Epithelial cell of esophagus (primary cell): ENCODE data around the genes URAD and UBE2L5.

DNA sequence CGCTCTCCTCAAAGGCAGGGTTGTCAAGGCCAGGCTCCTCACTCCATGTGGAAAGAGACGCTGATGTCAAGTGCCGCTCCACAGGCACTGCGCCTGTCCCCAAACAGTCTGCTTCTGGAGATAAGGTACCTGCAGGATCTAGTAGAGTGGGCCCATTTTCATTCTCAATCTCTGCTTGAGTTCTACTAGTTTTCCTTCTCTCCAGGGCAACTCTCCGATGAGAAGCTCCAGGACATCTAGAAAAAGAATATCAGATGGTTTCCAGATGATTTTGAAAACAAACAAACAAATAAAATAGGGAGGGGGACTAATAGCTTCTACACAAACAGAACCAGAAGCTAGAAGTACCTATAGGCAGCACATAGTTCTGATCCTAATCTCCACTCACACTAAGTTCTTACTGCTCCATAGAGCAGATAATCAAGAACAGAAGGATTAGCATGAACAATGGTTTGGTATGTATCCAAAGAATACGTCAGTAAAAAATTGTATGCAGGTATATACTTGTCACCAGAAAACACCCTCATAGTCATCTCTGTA, 51.2 kb downstream of the LNX2 start:
- RRBS: no CpG with 5 or more reads among the region's 6 CpGs

DNA sequence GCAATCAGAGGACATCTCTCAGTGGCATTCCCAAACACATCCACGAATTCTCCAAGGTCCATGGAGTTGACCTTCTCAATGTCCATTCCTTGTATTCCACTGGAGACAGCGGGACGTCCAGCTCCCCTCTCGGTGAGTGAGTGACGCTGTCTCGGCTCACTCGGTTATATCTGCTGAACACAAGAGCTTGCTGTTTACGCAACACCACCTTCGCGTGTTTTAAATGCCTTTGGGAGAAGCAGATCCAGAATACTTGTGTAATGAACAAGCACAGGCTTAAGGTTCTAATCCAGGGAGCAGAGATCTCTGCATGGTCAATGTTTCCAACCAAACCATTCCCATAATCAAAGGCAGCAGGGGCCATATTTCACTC, at the start of gene URAD:
URAD (minus strand) TSS at position 142 of the 373 bp plus-strand sequence.
- RRBS: no CpG with 5 or more reads among the region's 10 CpGs

DNA sequence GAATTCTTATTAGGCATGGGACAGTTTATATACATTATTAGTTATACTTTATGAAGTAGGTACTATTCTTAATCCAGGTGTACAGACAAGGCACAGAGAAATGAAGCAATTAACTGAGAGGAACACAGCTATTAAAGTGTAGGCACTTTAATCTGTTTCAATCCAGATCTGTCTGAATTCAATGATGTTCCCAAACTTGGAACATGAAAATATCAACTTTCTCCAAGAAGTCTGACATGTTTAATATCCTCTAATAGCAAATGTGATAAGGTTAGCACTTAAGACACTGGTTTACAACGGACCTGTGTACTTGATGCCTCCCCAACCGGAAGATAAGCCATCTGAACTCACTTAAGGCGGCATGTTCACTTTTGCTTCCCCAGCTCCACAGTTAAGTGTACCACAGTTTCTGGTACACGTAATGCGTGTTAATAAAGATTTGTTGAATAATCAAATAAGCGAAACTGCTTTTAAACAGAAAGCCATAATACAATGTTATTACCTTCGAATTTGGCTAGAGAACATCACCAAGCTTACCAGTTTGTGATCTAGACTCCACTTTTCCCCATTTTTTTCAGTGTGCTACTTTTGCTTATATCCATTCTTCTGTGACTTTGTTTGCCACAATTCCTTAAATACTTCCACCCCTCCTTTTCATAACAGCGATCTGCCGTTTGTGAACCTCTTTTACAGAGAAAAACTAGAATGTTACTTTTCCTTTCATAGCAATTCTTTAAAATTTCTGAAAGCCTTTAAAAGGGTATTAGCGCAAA, 1.4 kb upstream of the PAN3 start:
- RRBS: no CpG with 5 or more reads among the region's 10 CpGs

DNA sequence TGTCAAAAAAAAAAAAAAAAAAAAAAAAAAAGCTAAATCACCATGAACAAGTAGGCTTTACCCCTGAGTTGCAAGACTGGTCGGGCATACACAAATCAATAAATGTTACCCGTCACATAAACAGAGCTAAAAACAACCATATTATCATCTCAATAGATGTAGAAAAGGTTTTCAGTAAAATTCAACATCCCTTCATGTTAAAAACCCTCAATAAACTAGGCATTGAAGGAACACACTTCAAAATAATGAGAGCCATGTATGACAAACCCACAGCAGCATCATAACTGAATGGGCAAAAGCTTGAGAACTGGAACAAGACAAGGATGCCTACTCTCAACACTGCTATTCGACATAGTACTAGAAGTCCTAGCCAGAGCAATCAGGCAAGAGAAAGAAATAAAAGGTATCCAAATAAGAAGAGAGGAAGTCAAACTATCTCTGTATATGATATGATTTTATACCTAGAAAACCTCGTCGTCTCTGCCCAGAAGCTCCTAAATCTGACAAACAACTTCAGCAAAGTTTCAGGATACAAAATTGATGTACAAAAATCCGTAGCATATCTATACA, 18.7 kb downstream of the PAN3 start:
- RRBS: no CpG with 5 or more reads among the region's 6 CpGs

DNA sequence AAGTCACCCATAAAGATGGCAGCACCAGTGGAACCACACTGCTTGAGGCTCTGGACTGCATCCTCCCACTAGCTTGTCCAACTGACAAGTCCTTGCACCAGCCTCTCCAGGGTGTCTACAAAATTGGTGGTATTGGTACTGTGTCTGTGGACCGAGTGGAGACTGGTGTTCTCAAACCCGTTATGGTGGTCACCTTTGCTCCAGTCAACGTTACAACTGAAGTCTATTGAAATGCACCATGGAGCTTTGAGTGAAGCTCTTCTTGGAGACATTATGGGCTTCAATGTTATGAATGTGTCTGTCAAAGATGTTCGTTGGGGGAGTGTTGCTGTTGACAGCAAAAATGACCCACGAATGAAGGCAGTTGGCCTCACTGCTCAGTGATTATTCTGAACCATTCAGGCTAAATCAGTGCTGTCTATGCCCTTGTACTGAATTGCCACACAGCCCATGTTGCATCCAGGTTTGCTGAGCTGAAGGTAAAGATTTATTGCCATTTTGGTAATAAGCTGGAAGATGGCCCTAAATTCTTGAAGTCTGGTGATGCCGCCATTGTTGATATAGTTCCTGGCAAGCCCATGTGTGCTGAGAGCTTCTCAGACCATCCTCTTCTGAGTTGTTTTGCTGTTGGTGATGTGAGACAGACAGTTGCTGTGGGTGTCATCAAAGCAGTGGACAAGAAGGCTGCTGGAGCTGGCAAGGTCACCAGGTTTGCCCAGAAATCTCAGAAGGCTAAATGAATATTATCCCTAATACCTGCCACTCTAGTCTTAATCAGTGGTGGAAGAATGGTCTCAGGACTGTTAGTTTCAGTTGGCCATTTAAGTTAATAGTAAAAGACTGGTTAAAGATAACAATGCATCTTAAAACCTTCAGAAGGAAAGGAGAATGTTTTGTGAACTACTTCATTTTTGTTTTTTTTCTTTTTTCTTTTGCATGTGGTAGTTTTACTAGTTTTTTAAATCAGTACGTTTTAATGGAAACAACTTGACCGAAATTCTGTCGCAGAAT, 77.1 kb downstream of the PAN3 start:
- RRBS: no CpG with 5 or more reads among the region's 9 CpGs

GRCh38 chr13:28467991-28468332, 27.0 kb downstream of the FLT1 start:
- RRBS: no CpG with 5 or more reads among the region's 5 CpGs

DNA sequence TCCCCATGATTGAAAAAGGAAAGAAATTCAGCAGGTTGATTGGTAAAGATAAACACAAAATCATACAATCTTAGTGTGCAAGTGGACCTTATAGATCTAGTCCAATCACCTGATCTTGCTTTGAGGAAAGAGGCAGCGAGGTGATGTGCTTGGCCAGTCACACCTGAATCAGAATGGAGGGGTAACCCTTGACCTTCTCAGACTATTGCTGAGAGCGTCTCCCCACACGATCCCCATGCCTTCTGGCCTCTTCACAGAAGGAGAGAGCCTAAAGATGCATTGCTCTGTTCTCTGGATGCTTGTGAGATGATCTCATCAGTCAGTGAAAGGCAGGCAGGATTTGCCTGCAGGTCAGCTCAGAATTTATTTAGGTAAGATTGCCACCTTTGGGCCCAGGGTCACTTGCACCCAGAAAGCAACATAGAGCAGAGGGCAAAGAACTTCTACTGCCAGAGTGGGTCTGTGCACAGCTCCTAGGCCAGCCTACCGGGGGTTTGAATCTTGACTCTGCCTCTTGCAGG, 8.2 kb upstream of the FLT1 start:
- RRBS: no CpG with 5 or more reads among the region's 4 CpGs

GRCh38 chr13:28741185-28741513, 22.4 kb upstream of the SLC46A3 start:
- RRBS: no CpG with 5 or more reads among the region's 1 CpG

- RRBS: no CpG with 5 or more reads among the region's 4 CpGs
These were observed 305.0 kb downstream of the MTUS2 start for GRCh38 chr13:29125023-29125588.

GRCh38 chr13:29685209-29685813, 89.8 kb upstream of the SLC7A1 start:
- RRBS: no CpG with 5 or more reads among the region's 7 CpGs

GRCh38 chr13:29920187-29920739, 69.8 kb upstream of the UBL3 start:
- RRBS: no CpG with 5 or more reads among the region's 5 CpGs

DNA sequence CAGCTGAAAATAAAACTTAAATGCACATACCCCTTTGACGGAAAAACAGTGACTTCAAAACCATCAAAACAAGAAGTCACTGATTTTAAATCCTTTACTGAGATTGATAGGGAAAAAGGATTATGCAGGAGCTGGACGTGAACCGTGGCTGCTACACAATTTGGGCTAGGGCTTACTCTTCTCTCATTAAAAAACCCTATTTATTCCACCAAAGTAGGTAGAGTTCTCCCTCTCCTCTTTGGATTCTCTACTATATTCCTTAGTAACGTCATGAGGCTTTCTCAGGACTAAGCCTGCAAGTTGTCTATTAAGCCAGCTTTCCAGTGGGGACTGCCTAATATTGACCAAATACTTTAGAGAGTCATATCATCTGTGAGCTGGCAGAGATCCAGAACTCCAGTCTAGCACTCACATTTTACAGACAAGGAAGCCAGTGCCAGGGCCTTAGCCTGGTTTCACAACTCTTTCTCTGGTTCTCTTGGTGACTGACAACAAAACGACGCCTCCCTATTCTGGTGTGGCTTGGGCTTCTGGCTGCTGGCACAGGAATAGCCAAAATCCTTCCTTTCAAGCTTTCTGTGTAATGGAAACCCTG, 74.9 kb upstream of the UBL3 start:
- RRBS: no CpG with 5 or more reads among the region's 6 CpGs

DNA sequence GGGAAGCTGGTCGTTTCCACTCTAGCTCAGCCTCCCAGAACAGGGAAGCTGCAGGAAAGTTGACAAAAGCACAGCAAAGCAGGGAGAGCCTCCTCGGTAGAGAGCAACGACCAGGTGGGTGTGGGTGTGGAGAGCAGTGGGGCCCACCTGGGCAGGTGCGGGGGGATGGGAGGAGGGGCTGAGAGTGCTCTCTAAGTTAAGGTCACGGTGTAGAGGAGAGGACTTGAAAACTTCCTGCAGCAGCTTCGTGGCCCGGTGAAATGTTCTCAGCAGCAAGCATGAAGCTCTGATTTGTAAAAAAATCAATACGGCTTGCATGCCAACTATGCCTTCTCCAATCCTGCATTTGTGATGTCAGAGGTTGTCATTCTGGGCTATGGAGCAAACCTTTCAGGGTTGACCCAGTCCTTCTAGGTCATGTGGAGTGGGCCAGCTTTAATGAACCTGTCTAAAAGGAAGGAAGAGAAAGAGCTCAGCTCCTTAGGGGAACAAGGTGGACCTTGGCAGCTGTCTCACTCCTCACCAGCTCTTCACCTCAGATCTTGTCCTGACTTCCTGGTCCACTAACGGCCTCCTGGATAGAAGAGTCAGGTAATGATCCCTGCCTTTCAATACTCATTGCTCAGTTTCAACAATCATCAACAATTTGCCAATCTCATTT, 85.8 kb upstream of the UBL3 start:
- RRBS: no CpG with 5 or more reads among the region's 9 CpGs

GRCh38 chr13:29958273-29959029, 108.0 kb upstream of the UBL3 start:
- RRBS: no CpG with 5 or more reads among the region's 4 CpGs

DNA sequence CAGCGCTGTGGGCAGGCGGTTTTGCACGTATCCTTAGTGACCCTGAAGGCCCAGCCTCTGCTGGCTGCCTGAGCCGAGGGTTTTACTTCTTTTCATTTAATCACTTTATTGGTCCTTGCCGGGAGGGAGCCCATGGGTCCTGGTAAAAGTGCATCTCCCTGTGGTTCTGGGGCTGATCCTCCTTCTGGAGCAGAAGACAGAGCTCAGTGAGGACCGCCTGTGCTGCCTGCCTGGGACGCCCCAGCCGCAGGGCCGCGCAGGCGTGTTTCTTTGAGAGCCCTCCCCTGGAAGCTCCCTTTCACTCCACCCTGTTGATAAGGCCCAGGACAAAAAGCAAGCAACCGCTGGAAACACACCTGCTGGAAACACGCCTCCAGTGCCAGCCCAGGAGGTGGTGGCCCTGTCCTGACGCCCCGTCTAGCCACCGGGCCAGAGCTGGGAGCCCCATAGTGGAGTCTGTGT, 173.9 kb downstream of the KATNAL1 start:
- RRBS: no CpG with 5 or more reads among the region's 16 CpGs

GRCh38 chr13:30394572-30395446, 27.5 kb upstream of the UBE2L5 start:
- RRBS: no CpG with 5 or more reads among the region's 15 CpGs

DNA sequence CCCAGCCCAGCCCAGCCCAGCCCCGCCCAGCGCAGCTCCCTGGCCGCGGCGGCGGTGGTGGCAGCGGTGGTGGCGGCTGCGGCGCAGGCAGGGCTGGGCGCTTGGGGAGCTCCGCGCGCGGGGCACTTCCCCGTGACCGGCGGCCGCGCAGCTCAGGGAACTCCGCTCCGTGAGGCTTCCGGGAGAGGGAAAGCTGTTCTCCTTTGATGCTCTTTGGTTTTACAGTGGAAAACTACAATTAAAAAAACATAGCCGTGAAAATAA, at the start of gene UBE2L5:
UBE2L5 (plus strand) TSS at position 160 of the 264 bp plus-strand sequence.
- RRBS: 2% methylated on average over 7 of the region's 24 CpGs

GRCh38 chr13:30516874-30517366, 51.2 kb upstream of the HMGB1 start:
- RRBS: no CpG with 5 or more reads among the region's 3 CpGs

- RRBS: no CpG with 5 or more reads among the region's 20 CpGs
These were observed 367 bp upstream of the USPL1 start for GRCh38 chr13:30617467-30617638.

- RRBS: no CpG with 5 or more reads among the region's 4 CpGs
These were observed 5.1 kb downstream of the USPL1 start for GRCh38 chr13:30622646-30623394.